ENCODE results near the genes DNASE1L2, TBC1D24, CEMP1 and PRSS27.

DNA sequence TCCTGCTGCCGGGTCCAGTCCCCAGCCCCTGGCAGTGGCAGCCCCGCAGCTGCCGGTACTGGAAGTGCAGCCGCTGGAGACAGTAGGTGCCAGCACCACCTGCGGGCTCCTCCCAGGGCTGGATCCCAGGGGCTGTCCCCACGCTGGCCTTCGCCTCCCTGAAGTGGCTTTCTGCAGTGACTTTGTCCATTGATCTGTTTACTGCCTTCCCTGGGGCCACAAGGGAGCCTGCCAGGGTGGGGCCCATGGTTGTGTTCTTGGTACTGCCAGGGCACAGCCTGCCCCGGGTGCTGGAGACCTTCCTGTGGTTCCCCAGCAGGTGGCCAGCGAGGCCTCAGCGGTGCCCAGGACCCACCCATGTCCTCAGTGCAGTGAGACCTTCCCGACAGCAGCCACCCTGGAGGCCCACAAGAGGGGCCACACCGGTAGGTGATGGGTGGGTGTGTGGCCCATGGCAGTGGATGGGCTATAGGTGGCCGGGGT lies 2.6 kb upstream of the DNASE1L2 start:
- RRBS = 91% methylated on average over 5 of the region's 13 CpGs

DNA sequence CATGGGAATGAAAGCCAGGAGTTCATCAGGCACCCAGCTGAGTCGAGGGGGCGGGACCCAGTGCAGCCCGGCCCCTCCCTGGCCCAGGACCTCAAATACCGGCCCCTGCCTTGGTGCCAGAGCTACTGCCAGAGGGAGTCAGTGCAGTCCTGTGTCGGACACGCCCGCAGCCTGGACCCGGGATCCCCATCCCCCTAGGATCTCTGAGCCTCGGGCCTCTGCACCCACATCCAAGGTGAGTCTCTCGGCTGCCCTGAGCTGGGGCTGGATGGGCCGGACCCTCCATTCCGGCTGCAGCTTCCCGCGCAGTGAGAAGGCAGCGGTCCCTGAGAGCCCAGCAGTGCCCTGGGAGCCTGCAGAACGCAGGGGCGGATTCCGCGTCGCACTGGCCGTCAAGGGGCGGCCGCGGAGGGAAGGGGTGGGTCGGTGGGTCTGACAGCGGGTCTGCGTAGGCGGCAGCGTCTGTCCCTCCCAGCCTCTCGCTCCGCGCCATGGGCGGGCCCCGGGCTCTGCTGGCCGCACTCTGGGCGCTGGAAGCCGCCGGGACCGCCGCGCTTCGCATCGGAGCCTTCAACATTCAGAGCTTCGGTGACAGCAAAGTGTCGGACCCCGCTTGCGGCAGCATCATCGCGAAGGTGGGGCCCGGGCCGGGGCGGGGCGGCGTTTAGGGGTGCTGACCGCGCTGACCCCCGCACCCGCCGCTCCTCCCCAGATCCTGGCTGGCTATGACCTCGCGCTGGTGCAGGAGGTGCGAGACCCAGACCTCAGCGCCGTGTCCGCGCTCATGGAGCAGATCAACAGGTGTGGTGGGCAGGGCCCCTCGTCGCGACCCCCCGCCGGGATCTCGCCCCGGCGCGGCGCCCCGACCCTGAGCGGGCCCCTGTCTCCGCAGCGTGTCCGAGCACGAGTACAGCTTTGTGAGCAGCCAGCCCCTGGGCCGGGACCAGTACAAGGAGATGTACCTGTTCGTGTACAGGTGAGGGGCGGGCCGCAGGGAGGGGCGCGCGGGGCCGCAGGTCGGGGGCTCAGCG lies at the start of gene DNASE1L2:
DNASE1L2 (plus strand) TSS at position 119 of the 1,031 bp plus-strand sequence.
- RRBS = 93% methylated on average over 34 of the region's 92 CpGs

DNA sequence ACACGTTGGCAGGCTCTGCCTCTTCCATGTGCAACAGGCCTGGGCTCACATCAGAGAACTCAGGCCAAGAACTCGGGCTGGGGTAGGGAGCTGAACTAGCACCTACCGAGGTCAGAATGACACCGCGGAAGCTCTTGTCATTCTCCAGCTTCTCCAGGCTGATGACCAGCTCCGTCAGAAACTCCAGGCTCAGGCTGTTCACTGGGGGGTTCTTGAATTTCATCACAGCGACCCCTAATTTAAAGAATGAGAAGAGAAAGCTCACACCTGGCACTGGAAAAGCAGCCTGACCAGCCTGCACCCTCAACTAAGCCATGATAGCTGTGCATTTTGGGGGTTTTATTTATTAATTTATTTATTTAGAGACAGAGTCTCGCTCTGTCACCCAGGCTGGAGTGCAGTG lies 4.6 kb downstream of the ECI1 start:
- RRBS = no CpG with 5 or more reads among the region's 8 CpGs

GRCh38 chr16:2296511-2297015 lies 28.6 kb upstream of the RNPS1 start:
- RRBS = no CpG with 5 or more reads among the region's 10 CpGs

GRCh38 chr16:2436984-2437433 lies 7.8 kb downstream of the CCNF start:
- RRBS = no CpG with 5 or more reads among the region's 17 CpGs

GRCh38 chr16:2474573-2475344 lies at the start of gene TBC1D24:
Gene TBC1D24 (plus strand): TSS chr16:2475127.
- RRBS = 2% methylated on average over 57 of the region's 109 CpGs

DNA sequence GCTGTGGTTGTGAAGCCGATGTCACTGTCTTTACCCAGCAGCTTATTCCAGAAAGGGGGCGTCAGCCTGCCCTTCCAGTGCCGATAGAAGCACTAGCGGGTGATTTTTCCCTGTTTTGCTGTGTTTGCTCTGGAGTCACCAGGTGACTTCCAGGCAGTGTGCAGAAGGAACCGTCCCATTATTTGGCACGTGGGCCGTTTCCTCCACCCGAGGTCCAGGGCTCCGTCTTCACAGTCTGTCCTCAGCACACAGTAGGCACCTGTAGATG lies 1.0 kb downstream of the TBC1D24 start:
- RRBS = no CpG with 5 or more reads among the region's 9 CpGs

DNA sequence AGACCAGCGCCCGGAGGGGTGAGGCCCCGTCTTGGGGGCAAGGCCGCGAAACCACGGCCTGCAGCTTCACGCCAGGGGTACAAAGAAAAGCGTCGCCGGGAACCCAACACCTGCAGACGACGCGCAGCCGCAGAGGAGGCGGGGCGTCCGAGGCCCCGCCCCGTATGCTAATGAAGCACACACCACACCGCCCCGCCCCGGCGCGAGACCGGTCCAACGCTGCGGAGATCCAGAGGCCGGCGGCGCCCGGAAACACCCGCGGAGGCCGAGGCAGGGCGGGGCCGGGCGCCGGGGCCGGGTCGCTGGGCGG lies 284 bp upstream of the ATP6V0C start:
- RRBS = 5% methylated on average over 21 of the region's 41 CpGs

DNA sequence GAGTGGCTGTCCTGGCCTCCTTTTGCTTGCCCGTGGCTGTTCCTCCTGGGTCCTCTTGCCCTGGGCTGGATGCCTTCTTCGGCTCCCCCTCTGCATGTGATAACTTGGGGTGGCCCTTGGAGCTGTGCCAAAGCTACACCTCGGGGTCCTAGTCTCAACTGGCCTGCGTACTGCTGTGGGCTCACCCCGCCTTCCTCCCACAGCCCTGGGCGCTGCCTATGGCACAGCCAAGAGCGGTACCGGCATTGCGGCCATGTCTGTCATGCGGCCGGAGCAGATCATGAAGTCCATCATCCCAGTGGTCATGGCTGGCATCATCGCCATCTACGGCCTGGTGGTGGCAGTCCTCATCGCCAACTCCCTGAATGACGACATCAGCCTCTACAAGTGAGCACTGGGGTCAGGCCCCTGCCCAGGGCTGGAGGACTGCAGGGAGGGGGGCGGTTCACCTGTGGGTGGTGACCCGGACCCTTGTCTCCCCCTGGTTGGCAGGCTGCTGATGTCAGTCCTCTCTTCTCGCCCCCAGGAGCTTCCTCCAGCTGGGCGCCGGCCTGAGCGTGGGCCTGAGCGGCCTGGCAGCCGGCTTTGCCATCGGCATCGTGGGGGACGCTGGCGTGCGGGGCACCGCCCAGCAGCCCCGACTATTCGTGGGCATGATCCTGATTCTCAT lies 1.0 kb upstream of the AMDHD2 start:
- RRBS = 75% methylated on average over 4 of the region's 31 CpGs

DNA sequence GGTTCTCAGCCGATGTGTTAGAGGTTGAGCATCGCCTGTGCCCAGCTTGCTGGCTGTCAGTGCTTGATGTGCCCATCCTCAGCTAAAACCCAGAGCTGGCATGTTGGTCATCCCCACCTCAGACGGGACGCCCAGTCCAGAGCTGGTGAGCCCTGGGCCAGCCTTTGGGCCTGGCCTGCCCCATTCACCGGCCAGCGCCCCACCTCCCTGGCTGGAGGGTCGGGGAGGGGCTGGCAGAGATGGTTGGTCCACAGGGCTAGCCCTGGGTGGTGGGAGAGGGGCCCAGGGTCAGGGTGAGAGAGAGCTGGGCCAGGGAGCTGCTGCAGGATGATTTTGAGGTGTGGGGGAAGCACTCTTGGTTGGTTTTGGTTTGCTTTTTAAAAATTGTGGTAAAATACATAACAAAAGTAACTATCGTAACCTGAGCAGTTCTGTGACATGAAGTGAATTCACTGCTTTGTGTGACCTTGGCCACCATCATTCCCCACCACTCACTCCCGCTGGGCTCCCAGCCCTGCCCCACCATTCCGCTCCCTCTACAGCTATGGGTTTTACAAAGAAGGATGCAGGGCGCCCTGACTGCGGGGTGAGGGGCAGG lies at the start of gene CEMP1:
CEMP1 (minus strand) TSS at position 411 of the 598 bp plus-strand sequence.
- RRBS = no CpG with 5 or more reads among the region's 12 CpGs

DNA sequence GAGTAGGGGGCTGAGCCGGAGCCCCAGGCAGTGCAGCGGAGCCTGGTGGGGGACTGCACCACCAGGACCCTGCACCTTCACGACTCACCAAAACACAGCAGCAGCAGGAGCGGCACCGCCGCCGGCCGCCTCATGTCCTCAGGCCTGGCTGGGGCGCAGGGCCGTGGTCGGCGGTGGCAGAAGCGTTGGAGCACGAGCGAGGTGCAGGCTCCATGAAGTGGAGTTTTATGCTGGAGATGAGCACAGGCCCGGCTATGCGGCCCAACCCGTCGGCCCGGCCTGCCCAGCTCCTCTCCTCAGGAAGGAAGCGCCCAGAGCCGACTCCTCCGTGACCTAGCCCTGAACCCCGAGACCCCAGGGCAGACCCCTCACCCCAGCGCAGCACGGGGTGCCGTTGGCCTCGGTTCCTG lies at the start of gene PRSS27:
PRSS27 (minus strand) TSS at position 198 of the 410 bp plus-strand sequence.
- RRBS = 90% methylated on average over 6 of the region's 28 CpGs

DNA sequence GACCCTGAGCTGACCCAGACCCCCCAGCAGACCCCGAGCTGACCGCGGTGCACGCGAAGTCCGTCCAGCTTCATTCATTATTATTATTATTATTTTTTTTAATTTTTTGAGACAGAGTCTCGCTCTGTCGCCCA lies 280 bp upstream of the PRSS27 start:
- RRBS = no CpG with 5 or more reads among the region's 8 CpGs

DNA sequence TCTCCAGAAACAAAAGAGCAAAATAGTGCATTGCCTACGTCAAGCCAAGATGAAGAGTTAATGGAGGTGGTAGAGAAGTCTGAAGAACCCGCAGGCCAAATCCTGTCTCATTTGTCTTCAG lies 11.6 kb downstream of the SRRM2 start:
- RRBS = no CpG with 5 or more reads among the region's 2 CpGs

- RRBS = no CpG with 5 or more reads among the region's 10 CpGs
Observed at GRCh38 chr16:2772785-2773321, 4.2 kb downstream of the ELOB start.

GRCh38 chr16:2841888-2842257 lies 11.8 kb downstream of the ZG16B start:
- RRBS = 89% methylated on average over 3 of the region's 7 CpGs

GRCh38 chr16:2855416-2856093 lies 2.4 kb downstream of the PRSS22 start:
- RRBS = 89% methylated on average over 1 of the region's 9 CpGs

- RRBS = no CpG with 5 or more reads among the region's 7 CpGs
Observed at GRCh38 chr16:2891164-2891487, 8.1 kb downstream of the FLYWCH2 start.

GRCh38 chr16:3137234-3137656 lies 2.4 kb downstream of the ZNF213 start:
- RRBS = no CpG with 5 or more reads among the region's 14 CpGs

GRCh38 chr16:3157065-3158095 lies 22.6 kb downstream of the ZNF213 start:
- RRBS = 9% methylated on average over 2 of the region's 67 CpGs

- RRBS = under 1% methylated on average over 26 of the region's 57 CpGs
Observed at GRCh38 chr16:3182523-3183202, 47.8 kb downstream of the ZNF213 start.

All from PFSK-1 (cell line).